SK-N-DZ (cell line): ENCODE measurements around a stretch of chr7.

GRCh38 chr7:69677880-69678491, 79.7 kb downstream of the AUTS2 start:
RAMPAGE:
- cytosol, long total RNA: no peak
- nucleus, long total RNA: no peak

RAMPAGE:
- cytosol, long total RNA: no peak
- nucleus, long total RNA: no peak
These were observed 157.5 kb downstream of the AUTS2 start for GRCh38 chr7:69755534-69756326.

GRCh38 chr7:69953705-69954173, 355.5 kb downstream of the AUTS2 start:
RAMPAGE:
- cytosol, long total RNA: no peak
- nucleus, long total RNA: no peak

RAMPAGE:
- cytosol, long total RNA: no peak
- nucleus, long total RNA: no peak
These were observed 471.5 kb upstream of the GALNT17 start for GRCh38 chr7:70660383-70660859.

DNA sequence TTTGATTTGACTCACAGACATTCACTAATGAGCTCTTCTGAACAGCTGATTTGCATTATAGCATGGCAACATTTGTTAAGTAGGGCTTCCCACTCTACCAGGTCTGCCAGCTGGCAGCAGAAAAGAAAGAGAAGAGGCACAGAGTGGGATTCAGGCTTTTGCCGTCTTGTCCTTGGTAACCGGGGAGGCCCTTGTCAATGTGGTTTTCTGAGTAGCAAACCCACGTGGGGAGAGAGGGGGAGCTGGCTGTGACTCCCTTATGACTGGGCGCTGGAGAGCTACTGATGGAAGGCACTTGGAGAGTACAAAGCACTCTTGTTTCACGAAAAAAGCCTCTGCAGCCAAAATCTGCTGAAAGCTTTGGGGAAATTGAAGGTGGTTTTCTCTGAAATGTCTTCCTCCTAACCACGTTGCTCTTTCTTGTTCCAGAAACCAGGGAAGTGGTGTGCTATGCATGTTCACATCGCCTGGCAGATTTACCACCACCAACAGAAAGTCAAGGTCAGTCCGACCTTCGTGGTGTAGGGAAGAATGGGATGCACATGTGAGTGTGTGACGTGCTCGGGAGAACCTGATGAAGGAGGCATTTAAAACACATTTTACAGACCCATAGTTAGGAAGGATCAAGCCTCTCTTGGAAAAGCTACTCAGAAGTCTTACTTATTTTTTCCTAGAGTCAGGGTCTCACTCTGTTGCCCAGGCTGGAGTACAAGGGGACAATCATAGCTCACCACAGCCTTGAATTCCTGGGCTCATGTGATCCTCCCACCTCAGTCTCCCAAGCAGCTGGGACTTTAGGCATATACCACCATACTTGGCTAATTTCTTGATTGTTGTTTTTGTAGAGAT, 355.0 kb upstream of the GALNT17 start:
RAMPAGE:
- cytosol, long total RNA: no peak
- nucleus, long total RNA: no peak

DNA sequence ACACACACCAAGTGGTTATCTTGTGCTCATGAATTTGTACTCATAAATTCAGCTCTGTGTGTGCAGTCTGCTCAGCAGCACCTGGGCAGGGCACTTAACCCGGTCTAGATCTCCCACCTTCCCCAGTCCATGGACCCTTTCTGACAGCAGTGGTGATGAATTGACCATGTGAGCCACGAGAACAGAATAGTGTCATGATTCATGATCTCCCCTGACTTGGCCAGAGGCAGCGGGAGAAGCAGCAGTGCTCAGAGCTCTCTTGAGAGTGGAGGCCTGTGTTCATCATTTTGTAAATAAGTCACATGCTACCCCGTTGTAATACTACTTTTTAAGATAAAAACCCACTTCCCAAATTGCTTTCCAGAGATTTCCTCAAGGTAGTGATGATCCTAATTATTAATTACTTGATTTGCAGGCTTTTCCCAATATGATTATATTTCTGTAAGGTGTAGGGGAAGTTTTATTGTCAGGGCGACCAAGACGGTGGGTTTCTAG, 74.3 kb downstream of the GALNT17 start:
RAMPAGE:
- cytosol, long total RNA: no peak
- nucleus, long total RNA: no peak

DNA sequence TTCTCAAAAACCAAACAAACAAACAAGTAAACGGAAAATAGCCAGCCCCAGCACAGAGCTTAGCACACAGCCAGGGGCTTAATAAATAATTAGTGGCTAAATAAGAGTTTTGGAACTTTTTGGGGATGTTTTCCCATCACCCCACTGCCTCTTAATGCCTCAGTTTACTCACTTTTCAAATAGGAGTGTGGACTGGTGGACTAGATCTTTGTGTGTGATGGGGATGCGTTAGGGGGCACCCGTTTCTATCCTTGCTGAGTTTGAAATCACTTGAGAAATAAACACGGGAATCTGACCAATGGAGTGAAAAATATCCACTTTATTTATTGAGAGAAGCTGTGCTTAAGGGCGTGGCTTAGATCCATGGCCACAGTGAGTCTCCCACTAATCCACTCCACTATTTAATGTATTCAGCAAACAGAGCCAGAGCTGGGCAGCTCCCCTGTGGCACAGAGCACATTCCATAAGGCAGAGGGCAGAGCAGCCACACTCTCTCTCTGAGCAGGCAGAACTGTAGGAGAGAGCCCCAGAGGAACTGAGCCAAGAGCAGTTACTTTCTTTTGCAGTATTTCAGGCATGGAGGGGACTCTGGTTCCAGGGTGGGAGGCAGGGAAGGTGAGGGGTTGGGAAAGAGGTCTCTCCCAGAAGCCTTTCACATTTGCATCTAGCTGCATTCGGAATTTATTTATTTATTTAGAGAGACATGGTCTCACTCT, 105.9 kb downstream of the GALNT17 start:
RAMPAGE:
- cytosol, long total RNA: no peak
- nucleus, long total RNA: no peak

DNA sequence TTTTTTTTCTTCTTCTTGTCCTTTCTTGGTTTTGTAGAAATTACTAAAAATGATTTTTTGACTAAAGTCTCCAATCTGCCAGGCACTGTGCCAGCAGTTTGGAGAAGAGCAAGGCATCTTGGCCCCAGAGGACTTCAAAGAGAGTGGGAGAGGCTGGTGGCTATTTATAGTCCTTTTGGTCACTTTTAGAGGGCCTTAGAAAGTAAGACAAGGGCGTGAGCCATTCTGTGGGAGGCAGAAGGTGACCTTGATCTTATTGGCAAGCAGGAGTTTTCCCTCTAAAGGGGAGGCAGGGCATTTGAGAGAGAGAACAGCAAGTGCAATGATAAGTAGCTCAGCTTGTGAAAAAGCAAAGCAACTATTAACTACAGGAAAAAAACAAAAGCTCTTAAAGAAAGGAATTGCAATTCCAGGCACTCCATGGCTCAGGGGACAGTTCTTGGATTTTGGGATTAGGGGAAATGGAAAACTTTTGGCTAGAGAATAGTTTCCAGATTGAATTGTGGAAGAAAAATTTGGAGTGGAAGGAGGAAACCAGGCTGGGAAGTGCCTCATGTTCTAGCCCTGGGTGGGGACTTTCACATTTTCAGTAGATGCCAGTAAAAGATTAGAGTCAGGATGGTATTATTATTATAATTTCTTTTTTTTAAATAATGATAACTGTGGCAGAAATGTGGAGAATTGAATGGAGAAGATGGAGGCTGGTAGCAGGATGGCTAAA, 212.1 kb downstream of the GALNT17 start:
RAMPAGE:
- cytosol, long total RNA: no peak
- nucleus, long total RNA: no peak

DNA sequence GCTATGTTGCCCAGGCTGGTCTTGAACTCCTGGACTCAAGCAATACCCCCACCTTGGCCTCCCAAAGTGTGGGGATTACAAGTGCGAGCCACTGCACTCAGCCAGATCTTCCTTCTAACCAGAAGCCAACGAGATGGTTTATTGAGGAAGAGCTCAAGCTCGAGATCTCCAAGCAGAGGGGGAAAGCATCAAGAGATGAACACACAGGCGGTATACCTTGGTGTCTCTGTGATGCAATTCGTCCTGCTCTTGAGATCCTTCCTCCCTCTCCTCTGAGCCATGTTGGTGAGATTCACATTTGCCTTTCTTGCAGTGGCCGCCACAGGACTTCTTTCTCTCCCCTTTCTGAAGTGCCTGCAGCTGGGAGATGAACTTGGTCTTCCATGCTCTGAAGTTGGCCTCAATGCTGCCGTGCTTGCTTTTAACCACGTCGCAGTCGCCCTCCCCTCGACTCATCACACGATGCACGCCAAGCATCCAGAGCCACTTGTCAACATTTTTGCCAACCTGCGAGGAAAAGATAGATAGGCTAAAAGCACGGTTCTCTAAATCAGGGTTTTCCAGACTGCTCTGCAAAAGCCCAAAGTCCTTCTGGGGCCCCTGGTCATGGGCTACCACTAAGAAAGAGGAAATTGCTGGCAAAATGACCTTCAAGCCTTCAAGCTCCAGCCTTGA, 21.0 kb downstream of the TYW1B start:
RAMPAGE:
- cytosol, long total RNA: no peak
- nucleus, long total RNA: no peak

GRCh38 chr7:72828406-72828605, 306 bp upstream of the TYW1B start:
RAMPAGE:
- cytosol, long total RNA: no peak
- nucleus, long total RNA: no peak

GRCh38 chr7:73428865-73429403, 4.6 kb upstream of the FZD9 start:
RAMPAGE:
- cytosol, long total RNA: no peak
- nucleus, long total RNA: no peak

DNA sequence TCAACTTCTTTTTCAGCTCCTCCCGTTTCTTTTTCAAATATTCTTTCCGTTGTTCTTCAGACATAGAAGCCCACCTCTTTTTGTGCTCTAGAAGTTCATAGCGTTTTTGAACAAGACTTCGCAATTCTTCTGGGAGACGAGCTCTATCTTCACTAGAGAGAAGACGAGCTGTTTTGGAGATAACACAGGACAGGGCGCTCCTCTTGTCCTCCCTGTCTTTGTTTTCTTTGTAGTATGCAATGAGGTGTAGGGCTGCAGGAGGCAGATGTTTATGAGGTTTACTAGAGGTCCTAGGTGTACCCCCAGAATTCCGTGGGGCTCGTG, 44.2 kb downstream of the FZD9 start:
RAMPAGE:
- cytosol, long total RNA: no peak
- nucleus, long total RNA: no peak

DNA sequence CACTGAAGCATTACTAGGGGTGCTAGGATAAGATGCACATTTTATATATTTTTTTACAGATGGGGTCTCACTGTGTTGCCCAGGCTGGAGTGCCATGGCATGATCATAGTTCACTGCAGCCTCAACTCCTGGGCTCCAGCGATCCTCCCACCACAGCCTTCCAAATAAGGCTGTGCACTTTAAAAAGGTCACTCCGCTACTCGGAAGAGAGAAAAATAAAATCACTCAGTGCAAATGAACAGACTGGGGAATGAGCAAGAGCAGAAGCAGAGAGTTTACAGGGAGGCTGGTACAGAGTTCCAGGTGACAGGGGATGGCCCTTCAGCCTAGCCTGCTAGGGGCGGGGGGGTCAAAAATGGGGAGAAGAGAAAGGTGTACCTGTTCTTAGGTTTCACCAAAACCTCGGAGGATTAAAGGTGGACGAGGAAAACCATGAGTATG, 1.8 kb downstream of the BCL7B start:
RAMPAGE:
- cytosol, long total RNA: no peak
- nucleus, long total RNA: no peak

DNA sequence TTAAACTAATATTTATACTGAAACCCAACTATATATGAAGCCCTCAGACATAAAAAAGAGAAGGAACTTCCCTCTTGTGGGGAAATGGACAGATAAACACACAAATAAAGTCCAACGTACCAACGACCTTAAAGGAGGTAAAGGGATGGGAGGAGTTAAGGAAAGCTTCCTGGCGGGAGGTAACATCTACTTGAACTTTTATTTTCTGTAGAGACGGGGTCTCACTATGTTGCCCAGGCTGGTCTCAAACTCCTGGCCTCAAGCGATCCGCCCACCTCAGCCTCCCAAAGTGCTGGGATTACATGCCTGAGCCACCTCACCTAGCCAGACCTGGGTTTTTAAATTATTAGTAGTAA, 1.4 kb downstream of the BCL7B start:
RAMPAGE:
- cytosol, long total RNA: no peak
- nucleus, long total RNA: no peak

GRCh38 chr7:73577544-73577989, 812 bp downstream of the TBL2 start:
RAMPAGE:
- cytosol, long total RNA: no peak
- nucleus, long total RNA: no peak

RAMPAGE:
- cytosol, long total RNA: no peak
- nucleus, long total RNA: no peak
These were observed 442 bp downstream of the TBL2 start for GRCh38 chr7:73577990-73578283.

RAMPAGE:
- cytosol, long total RNA: no peak
- nucleus, long total RNA: no peak
These were observed 7.6 kb downstream of the VPS37D start for GRCh38 chr7:73675035-73675899.

DNA sequence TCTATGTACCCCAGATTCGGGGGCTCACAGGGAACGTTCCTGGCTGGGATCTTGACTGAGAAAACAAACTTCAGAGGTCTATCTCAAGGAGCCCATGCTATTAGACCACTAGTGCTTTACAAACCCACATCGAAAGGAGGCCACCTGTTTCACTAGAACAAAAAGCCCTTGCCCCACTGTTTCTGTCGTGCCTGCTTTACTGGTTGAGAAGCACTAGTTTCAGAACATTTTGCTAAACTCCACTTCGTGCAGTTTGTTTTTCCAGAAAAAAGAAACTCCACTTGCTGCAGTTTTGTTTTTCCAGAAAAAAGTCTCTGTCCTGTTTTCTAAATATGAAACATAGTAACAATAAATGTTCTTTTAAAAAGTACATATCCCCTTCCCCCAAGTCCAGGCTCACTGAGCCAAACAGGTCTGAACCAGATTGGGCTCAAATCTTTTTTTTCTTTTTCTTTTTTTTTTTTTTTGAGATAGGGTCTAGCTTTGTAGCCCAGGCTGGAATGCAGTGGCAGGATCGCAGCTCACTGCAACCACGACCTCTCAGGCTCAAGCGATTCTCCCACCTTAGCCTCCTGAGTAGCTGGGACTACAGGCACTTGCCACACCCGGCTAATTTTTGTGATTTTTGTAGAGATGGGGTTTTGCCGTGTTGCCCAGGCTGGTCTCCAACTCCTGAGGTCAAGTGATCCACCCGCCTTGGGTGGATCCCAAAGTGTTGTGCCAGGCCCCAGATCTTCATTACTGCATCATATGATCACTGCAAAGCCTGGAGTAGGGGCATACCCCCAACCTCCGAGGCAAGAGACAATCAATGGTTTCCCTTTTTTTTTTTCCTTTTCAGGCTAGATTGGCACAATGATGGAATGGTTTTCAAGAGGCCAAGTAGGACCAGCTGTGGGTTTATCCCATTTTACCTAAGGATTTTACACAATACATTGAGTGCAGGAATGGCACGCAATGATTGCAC, 2.9 kb downstream of the DNAJC30 start:
RAMPAGE:
- cytosol, long total RNA: no peak
- nucleus, long total RNA: no peak

DNA sequence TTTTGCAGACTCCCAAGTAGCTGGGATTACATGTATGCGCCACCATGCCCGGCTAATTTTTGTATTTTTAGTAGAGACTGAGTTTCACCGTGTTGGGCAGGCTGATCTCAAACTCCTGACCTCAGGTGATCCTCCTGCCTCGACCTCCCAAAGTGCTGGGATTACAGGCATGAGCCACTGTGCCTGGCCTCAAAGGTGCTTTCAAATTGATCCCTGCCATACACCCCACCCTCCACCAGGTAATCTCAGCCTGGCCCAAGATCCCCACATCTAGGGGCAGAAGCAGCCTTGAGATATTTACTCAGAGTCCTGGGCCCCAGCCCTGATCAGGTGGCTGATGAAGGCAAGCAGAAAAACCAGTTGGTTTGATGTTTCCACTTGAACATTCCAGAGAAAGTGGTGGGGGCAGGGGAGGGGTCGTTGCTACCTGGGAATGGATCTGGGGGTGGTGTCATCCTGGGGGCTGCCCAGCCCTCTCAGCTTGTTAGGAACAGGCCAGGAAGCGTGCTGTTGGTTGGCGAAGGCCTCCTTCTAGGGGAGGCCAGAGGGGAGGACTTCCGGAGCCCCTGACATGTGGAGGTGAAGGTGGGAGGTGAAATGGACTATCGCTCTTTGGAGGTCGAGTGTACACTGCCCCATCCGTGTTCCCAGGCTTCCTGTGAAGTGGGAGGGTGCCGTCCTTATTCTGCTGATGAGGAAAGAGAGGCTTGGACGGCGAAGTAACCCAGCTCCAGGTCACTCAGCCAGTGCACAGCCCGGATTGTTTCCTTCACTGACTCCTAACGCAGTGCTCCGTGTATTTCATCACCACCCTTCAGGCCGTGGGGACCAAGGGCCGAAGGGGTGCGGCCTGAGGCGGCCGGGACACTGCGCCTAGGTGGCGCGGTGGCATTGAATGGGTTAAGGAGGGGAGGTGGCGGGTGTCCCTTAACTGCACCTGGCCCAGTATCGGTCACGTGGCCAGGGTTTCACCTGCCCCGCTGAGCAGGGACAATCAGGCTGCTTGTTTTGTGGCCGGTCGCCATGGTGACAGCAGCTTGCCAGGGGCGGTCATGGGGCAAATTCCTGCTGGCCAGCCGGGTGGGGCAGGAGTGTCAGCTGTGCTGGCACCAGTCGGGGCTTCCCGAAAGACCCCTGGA, 3.9 kb upstream of the ABHD11 start:
RAMPAGE:
- cytosol, long total RNA: no peak
- nucleus, long total RNA: no peak

DNA sequence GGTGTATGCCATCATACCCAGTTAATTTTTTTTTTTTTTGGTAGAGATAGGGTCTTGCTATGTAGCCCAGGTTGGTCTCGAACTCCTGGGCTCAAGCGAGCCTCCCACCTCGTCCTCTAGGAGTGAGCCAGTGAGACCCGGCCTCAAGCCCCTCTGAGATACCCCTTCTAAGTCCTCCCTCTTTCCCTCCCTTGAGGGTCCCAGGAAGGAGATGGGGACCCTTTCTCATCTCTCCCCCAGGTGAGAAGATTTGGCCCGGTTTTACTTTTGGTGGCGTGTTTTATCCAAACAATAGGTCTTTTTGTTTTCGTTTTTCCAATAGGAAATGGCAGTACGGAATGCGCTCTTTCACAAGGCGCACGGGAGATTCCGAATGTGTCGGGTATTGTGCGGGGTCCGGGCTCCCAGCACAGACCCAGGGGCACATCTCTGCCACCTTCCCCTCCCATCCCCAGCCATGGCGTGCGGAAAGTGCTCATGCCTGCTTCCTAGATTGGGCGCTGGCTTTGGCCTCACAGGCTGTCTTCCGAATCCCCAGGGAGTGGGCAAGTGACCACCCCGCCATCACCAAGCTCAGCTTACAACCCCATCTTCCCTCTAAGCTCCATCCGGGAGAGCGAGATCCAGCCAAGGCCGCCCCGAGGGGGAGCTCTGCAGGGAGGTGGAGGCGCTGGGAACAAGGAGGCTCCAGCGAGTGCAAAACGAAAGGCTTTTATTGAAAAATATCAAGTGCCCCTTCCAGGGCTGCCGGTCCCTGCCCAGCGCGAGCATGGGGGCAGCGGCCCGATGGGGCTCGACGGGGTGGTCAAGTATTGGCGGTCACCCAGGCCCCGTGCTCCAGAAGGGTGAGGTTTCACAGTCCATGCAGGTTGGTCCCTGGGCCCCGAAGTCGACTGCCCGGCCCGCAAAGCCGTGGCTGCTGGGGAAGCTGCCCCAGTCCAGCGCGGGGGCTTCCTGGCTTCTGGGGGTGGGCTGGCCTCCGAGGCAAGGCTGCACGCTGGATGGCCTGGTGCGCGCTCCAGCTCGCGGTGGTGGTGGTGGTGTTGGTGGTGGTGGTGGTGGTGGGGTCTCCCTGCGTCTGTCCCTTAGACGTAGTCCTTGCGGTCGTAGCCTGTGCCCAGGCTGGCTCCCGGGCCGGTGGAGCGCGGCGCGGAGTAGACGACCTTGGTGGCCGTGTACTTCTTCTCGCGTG, 1.4 kb downstream of the CLDN3 start:
RAMPAGE:
- cytosol, long total RNA: no peak
- nucleus, long total RNA: no peak